Measurements from ENCODE around the genes SPANXB1, SPANXN1, SLITRK2, EOLA1, PASD1 and CNGA2.

DNA sequence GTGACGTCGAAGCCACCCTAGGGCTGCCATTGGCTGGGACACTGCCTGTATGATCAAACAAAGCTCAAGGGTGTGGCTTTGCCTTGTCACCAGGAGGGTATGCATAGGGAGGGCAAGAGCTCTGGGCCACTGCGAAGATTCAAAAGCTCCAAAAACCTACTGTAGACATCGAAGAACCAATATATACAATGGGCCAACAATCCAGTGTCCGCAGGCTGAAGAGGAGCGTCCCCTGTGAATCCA, at the start of gene SPANXB1:
Gene SPANXB1 (plus strand): TSS at position 89 of the 243 bp plus-strand sequence.
- PRO-cap, result no peak

DNA sequence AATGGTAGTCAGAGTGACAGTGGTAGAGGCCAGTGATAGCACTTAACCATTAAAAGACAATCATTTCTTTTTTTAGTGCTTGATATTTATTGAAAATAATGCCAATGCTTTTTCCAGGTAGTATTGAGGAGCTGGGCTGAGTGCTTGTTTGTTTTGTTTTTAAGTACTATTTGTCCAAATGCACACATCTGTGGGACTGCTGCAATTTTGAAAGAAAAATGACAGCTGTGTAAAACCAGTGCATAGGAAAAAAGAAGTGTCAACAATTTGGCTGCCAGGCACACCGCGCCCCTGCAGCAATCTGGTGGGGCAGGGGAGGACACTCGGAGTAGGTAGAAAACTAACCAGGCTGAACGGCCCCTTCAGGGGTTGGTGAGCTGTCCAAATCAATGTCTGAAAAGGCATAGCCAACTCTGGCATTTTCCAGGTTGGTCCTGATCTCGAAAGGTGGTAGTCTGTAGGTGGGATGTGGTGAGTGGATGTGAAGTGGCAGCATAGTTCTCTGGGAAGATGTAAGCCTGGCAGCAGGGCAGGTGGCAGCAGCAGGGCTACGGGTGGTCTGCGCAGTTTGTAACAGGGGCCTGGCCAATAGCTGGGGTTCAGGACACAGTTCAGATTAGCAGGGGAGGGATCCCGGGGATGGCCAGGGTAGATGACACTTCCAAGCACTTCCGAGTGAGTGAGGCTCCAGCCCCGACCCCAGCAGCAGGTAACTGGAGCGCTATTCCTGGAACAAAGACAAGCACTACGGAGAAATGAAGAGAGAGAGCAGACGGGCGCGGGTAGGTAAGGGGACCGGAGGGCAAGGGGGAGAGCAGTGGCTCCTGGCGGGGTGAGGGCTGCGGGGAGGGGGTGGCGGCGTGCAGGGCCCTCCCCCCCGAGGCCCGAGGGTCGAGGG, 998 bp downstream of the LDOC1 start:
- PRO-cap, result no peak

- PRO-cap, result no peak
Measured at GRCh38 chrX:145247270-145247767, at the start of gene SPANXN1. Gene SPANXN1 (plus strand): TSS chrX:145247503.

DNA sequence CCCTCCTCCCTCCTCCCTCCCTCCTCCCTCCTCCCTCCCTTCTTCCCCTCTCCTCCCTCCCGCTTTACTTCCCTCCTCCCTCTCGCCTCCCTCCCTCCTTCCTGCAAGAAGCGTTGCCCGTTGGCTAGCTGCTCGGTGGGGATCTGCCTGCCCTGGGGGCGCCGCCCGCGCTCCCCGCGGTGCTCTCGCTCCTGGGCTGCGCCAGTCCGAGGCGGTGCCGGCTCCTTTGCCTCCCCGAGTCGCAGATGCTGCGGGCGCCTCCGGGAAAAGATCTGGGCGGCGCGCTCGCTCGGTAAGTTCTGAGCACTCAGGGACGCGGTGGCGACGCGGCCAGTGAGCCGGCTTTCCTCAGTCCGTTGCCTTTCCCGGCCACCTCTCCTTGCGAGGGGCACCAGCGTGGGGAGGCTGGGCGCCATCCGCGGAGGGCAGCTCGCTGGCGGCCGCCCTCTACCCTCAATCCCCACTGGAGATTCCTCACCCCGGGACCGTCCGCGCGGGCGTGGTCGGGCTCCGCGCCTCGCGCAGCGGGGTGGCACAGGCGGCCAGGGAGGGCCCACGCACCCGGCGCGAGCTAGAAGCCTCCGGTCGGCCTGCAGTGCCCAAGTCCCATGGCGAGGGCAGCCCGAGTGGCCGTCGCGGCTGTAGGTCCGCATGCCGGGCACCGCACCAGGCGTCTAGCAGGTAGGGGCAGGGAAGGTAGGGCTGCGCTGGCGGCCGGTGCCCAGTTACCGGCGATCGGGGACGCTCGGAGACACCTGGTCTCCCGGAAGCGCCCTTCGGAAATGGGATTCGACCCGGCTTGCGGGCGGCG, at the start of gene SLITRK2:
Gene SLITRK2 (plus strand): TSS at position 95 of the 811 bp plus-strand sequence.
- PRO-cap, result no peak

- PRO-cap, result no peak
Measured at GRCh38 chrX:147885018-147885443, 26.7 kb upstream of the FMR1 start.

DNA sequence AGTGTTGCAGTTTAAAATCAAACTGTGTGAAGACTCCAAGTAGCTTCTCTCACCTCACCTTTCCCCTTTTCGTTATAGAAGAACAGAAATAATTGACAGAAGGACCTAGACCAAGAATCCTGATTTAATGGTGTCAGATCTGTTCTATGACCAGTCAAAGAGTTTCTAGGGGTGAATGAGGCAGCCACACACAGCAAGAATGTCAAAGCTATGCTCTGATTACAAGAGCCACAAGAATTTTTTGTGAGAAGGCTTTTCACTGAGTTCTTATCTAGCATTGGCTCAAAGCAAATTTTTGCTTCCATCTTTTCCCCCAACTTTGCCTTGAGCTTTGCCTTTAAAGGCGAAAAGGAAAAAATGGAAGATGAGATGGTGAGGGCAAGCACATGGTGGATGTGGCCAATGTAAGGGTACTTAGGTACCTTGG, 23.4 kb downstream of the FMR1 start:
- PRO-cap, result no peak

DNA sequence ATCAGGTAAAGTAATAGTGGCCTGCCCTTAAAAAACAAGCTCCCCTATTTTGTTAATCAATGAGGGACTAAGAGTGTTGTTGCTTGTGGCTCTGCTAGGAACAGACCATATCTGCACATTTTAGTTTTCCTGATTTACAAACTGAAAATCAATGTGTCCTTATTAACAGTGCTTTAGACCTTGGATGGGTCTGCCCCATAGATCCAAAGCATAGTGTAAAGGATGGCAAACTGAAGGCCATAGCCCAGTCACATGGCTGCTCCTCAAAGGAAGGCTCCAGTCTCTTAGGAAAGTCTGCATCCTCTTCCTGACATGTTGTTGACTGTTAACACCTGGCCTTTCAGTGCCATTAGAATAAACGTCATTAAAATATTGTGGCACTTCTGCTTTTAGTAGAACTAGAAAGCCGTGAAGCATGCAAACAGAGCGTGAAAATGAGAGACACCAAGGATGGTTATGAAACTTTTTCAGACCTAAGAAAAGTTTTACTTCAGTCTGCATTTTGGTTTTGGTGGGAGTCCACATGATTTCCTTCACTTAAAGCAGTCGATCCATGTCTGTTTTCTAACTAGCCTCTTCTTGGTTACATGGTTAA, 41.2 kb upstream of the AFF2 start:
- PRO-cap, result no peak

GRCh38 chrX:149493969-149494461, 11.1 kb downstream of the IDS start:
- PRO-cap, result unidirectional peak, minus-strand start at chrX:149494038

DNA sequence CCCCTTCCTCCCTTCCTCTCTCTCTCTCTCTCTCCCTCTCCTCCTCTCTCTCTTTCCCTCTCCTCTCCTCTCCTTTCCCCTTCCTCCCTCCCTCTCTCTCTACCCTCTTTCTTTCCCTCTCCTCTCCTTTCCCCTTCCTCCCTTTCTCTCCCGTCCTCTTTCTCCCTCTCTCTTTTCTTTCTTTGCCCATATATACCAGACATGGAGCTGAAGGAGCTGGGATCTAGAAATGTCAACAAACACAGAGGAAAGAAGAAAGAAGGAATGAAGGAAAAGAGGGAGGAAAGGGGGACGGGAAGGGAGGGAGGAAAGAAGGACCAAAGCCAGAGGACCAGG, 12.2 kb upstream of the EOLA1 start:
- PRO-cap, result no peak

- PRO-cap, result bidirectional peak, plus-strand start at chrX:149540330, minus-strand start at chrX:149540038; bidirectional peak, plus-strand start at chrX:149540584, minus-strand start at chrX:149540445; bidirectional peak, plus-strand start at chrX:149541048, minus-strand start at chrX:149540874
Measured at GRCh38 chrX:149540264-149541278, at the start of gene EOLA1. Gene EOLA1 (plus strand): TSS chrX:149541012.

DNA sequence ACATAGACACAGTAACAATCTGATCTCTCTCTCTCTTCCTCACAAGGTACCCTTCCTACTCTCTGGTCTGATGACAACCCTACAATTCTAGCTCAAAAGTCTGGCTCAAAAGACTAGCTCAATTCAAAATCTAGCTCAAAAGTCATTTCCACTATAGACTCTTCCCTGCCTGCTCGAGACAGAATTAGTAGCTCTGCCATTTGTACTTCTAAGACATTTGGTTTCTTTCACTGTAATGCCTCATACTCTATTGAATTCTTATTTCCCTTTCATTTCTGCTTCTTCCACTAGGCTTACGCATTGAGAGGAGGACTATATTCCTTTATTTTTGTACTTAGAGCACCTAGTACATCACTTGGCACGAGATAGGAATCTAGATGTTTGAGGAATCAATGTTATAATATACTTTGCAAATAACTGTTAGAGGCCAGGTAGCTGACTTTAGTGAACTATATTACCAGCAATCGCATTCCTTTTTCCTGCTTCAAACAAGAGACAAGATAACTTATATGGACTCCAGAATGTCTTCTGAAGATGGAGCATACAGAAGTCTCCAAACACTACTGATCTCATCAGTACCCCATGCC, 4.0 kb downstream of the TMEM185A start:
- PRO-cap, result no peak

DNA sequence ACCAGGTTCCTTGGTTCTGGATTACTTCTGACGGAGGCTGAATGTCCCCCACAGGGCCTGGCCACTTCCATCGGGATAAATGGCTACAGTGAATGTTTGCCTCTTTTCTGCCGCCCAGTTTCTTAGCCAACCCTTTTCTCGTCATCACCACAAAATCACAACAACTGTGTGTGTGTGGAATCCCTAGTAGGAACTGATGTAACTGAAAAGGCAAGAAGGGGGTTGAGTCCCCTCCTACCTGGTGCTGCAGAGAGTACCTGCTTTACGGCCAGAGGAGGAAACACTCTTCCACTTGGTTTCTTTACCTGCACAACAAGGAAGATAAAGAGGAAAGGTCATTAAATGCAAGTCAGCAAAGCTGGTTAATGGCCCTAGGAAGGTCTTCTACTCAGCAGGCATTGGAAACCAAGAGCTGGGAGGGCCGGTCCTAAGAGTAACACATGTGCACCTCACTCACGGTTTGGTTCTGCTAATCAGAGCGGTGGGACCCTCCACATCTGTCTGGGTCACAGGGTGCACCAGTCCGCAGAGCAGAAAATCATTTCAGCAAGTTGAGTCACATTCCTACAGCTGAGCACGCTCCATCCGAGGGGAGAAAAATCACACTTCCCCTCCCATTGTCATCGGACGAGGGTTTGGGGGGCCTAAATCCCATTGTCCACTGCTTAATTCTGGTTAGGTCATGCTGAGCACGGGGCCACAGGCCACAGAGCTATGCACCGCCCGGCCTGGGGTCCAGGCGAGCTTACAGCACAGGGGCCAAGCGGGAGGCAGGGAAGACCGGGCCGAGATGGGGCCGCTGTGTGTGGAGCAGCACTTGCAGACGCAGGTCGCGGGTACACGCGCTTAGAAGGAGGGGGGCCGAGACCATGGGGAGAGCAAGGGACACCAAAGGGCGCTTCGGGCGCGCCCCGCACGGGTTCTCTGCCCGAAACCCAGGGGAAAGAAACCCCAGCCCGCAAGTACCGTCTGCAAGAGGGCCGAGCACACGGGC, 818 bp downstream of the EOLA2 start:
- PRO-cap, result no peak

- PRO-cap, result no peak
Measured at GRCh38 chrX:150517396-150517857, 51.0 kb upstream of the MTM1 start.

GRCh38 chrX:150525501-150526091, 42.8 kb upstream of the MTM1 start:
- PRO-cap, result no peak

GRCh38 chrX:150727069-150727558, 33.9 kb downstream of the MTMR1 start:
- PRO-cap, result no peak

GRCh38 chrX:151177470-151177887, 1.1 kb downstream of the GPR50 start:
- PRO-cap, result no peak

DNA sequence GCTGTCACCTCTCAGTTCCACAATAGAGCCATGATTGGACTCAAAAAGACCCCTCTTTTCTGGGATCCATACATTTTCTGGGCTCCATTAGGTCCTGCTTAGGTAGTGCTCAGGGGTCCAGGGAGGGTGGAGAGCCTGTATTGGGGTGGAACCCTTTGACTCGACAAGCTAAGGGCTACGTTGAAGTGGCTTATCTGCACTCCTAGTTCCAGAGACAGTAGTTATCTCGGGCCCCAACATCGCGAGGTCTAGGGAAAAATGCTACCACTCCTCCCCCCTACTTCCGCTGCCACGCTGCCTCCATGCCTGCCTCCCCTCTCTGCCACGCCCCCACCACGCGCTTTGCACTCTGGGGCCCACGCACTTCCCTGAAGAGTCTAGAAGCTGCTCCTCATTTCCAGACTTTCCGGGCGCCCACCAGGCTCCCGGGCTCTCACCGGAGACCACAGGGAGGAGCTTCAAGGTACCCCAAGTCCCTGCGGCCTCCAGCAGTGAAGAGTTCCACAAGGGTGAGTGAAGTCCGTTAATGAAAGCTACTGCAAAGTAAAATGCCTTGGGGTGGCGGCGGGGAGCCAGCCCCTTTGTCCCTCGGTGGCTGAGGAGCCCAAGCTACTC, at the start of gene PASD1:
Gene PASD1 (plus strand): TSS at position 345 of the 615 bp plus-strand sequence.
- PRO-cap, result no peak

GRCh38 chrX:151734732-151734931, at the start of gene CNGA2:
Gene CNGA2 (plus strand): TSS chrX:151734746.
- PRO-cap, result no peak

- PRO-cap, result no peak
Measured at GRCh38 chrX:151970543-151971551, 3.6 kb downstream of the GABRE start.

DNA sequence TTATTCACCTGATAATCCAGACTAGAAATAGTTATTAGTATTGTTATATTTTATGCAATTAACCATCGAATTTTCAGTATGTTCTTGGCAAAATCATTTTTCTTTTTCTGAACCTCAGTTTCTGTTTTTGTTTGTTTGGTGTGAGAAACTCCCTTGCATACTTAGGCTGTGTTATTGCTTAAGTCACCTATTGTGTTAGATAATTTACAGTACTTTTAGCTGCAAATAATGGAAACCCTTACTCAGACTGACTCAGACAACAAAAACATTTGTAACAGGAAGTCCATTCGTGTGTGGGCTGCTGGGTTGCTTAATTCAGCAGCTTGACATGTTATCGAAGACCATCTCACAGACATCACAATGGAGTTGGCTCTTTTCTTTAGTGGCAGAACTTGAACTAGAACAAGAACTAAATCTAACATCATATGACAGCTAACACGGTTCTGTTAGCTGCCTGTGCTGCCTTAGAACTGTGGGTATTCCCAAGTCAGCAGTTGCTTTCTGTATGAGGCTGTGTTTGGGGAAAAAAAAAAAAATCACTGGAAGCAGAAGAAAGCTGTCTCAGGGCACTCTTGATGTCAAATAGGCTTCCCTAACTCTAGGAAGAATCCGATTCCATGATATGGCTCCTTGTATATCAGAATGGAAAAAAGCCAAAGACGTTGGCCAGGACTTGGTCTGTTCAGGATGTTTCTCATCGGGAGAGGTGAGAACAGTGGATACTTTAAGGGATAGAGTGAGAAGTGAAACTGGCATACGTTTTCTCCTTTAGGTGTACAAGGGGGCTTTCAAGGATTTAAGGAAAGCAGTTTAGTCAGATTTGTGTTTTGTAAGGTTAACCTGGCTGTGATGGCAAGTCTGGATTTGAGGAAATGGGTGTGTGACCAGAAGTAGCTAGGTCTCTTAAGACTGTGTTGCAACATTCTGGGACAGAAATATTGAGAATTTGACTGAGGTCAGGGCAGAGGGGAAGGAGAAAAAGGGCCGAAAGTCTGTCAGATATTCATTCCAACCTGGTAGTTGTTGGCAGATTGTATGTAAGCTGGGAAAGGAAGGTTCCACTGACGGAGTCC, 10.1 kb upstream of the GABRE start:
- PRO-cap, result no peak

Data from bronchus (tissue), 1 donor.